ENCODE results near the gene LPCAT1.

DNA sequence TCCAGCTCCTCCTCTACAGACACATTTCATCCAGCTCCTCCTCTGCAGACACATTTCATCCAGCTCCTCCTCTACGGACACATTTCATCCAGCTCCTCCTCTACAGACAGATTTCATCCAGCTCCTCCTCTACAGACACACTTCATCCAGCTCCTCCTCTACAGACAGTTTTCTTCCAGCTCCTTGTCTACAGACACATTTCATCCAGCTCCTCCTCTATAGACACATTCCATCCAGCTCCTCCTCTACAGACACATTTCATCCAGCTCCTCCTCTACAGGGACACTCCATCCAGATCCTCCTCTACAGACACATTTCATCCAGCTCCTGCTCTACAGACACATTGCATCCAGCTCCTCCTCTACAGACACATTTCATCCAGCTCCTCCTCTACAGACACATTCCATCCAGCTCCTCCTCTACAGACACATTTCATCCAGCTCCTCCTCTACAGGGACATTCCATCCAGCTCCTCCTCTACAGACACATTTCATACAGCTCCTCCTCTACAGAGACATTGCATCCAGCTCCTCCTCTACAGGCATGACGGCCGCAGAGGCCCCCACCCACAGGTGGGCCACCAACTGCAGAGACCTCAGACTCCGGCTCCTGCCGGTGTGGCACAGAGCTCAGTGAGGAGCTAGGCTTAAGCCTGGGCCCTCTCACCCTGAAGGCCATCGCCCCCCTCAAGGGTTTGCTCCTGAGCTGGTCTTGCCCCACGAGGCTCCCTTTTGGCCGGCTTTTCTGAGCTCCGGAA lies 16.2 kb downstream of the CLPTM1L start:
- PRO-cap, 2 experiments = no peak in any of the 2 experiments

DNA sequence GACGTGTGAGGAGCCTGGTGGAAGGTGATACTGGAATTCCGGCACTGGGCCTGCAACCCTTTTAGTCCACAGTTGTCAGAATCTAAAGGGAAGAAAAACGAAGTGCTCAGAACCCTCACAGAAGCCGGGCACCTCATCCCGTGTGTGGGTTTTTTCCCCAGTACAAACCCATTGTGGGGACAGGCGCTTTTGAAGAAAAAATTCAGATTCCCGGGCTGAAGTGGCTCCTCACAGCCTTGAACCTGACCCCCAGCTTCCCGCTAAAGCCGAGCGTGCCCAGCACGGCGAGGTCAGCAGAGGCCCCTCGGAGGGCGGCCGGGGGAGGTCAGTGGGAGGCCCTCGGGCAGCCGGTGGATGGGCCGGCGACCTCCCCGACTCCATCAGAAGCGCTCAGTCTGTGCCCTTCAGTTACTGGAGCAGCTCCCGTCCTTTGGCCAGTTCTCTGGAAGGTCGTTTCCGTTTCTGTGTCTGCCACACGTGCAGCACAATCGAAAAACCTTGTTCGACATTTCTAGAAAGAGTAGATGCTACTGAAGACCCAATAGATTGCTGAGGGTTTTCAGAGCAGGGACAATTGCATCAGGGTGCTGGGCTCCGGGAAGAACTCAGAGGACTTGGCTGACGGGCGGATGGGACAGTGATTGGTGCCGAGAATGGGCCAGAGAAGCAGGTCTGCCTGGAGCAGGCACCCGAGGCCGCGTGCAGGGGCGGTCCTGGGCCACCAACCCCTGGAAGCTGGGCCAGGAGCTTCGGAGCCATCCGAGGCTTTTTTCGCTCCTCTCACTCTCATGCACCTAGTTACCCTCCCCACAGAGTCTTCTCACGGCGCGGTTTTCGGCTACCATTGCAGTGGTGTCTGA lies 682 bp upstream of the CLPTM1L start:
- PRO-cap, 2 experiments = no peak in any of the 2 experiments

GRCh38 chr5:1385505-1386816 lies 41.1 kb upstream of the CLPTM1L start:
- PRO-cap, 2 experiments = peak in 2 of 2 experiments; most common plus-strand start chr5:1385963 (in 1); most common minus-strand start chr5:1386399 (in 2)

- PRO-cap, 2 experiments = no peak in any of the 2 experiments
Measured at GRCh38 chr5:1461408-1462028, 16.3 kb upstream of the SLC6A3 start.

DNA sequence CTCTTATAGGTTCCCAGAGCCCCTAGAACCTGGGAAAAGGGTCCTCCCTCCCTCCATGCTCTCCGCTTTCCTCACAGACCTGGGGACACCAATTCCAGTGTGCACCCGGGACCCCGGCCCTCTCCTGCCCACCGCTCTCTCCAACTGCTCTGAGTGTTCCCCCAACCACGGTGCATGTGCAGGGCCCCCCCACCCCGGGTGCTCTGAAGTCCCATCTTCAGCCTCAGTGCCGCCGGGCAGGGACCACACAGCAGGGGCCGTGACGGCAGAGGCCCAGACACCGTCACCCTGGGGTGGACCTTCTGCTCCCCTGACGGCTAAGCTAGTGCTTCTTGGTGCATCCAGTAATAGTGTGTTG lies 36.0 kb upstream of the SLC6A3 start:
- PRO-cap, 2 experiments = no peak in any of the 2 experiments

- PRO-cap, 2 experiments = no peak in any of the 2 experiments
Measured at GRCh38 chr5:1488665-1489356, 34.9 kb downstream of the LPCAT1 start.

DNA sequence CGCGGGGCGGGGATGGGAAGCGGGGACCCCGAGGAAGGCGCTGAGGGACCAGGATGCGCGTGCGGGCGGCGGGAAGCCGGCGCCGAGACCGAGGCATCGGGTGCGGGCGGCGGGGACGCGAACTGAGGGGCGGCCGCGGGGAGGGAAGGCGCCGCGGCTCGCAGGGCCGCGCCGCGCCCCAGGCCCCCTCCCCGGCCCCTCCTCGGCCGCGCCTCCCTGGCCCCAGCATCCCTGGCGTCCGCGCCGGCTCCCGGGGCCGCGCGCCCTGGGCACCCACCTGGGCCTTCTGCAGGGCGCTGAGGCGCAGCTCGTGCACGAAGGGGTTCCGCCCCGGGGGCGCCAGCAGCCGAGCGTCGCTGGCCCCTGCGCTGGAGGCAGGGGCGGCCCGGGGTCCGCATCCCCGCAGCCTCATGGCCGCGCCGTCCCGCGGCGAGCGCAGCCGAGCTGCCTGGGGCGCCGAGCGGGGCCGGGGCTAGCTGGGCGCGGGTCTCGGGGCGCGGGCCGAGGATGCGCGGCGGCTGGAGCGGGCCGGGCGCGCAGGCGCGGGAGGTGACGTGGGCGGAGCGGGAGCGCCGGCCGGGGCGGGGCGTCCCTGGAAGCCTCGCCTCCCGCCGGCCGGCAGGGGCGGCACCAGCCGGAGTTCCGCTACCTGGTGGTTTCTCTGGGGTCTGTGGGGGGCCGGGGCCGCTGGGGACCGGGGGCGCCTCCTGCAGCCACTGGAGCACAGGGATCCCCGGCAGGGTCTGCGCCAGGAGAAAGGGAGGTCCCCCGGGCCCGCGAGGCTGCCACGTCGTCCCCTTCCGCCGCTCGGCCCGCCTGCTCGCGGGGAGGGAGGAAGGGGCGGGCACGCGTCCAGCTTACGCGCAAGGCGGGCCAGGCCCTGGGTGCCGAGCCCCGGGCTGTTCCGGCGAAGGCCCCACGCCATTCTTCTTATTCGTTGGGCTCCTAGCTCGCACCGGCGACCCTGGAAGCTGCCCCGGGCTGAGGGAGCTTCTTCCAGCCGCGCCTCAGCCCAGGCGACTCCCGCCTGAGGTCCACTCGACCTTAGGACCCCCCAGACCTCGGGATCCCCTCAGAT lies at the start of gene LPCAT1:
Gene LPCAT1, minus strand, starts transcription at position 528 of the 1,078 bp plus-strand sequence.
- PRO-cap, 2 experiments = peak in 2 of 2 experiments; most common plus-strand start position 601 of the sequence (in 1); most common minus-strand start position 818 of the sequence (in 2)

DNA sequence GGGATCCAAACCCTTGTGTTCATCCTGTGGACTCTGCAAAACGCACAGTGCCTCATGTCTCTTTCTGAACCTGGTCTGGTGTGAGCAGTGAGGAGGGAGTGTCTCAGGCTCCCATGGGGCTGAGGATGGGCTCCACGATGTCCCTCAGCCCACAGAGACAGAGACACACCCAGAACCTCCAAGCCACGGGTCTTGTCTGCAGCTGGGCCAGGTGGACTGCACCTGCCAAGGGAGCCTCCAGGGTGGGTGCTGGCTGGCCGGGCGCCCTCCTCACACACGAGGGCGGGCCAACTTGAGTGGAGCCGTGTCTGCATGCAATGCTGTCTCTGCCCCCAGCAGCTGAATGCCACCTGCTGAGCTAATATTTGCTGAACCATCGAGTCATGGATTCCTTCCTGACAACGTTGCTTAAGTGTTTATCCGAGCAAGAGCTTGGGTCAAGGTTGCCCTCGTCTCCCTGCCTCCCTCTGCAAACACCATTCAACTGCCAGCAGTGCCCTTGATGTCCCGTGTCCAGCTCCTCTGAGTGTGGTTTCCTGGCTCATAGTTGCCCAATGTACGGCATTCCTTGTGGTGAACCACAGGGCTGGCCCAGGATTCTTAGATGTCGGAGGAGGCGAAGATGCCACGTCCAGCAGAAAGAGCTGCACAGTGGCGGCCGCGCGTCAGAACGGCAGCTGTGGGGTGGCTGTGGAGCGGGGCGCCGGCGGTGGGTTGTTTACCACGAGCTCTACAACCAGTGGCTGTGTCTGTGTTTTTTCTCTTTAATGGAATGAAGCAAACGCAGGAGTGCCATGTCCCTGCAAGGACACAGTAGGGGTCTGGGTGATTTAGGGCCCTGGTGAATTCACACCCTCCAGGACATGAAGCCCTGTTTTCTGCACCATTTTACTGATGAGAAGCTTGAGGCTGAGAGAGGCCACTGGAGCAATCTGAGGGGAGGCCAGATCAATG lies 31.6 kb upstream of the LPCAT1 start:
- PRO-cap, 2 experiments = no peak in any of the 2 experiments

GRCh38 chr5:1563751-1564828 lies 40.3 kb upstream of the LPCAT1 start:
- PRO-cap, 2 experiments = no peak in any of the 2 experiments

DNA sequence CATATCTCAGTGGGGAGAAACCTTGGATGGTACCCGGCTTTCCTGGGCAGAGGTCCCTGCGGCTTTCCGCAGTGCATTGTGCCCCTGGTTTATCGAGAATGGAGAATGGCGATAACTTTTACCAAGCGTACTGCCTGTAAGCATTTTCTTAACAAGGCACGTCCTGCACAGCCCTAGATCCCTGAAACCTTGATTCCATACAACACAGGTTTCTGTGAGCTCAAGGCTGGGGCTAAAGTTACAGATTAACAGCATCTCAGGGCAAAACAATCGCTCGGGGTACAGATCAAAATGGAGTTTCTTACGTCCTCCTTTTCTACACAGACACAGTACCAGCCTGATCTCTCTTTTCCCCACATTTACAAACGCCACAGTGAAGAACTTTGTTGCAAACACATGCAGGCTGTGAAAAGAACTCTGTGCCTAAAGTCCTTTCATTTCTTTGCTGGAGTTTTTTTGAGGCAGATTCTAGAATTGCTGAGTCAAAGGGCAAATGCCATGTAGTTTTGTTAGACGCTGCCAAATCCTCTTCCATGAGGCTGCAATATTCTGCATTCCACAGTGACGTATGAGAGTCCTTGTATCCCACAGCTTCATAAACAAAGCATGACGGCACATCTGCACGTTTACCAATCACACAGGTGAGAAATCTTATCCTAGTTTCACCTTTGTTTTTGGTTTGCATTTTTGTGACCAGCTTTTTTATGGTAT lies 44.4 kb upstream of the LPCAT1 start:
- PRO-cap, 2 experiments = no peak in any of the 2 experiments

DNA sequence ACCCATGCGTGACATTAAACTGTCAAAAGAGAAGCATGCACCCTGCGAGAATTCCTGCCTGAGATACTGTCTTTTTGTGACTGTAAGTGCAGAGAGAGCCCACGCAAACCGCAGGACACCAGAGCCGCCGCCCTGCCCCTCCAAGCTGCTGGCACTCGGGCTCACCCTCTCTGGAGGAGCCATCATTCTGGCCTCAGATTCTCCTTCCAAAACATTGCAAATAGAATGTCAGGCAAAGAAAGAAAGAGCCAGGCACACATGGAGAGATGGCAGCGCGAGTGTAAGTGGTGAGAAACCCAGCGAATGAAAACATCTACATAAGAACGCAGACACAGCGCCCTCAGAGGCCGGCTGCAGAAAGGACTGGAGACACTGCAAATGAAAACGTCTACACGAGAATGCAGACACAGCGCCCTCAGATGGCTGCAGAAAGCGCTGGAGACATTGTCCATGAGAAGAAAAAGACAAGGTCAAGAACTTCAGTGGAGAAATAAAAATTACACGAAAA lies 117.7 kb upstream of the LPCAT1 start:
- PRO-cap, 2 experiments = no peak in any of the 2 experiments

DNA sequence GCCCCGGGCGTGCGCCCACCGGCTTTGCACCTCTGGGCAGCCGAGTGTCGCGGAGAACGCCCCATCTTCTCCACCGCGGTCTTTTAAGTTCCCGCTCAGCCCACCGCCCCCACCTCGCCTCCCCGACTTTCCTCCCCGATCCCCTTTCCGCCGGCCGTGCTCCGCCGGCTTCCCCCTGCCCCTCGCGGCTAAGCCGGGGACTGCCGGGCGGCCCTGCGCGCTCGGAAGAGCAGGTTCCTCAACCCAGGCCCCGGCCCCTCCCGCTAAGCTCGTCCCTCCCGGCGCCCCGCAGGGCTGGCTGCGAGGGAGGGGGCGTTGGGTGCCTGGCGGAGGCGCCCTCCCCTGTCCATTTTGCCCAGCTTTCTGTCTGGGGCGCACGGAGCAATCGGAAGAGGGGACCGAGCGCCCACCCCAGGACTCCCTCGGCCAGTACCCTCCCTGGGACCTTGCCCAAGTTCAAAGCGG lies 925 bp upstream of the IRX4 start:
- PRO-cap, 2 experiments = no peak in any of the 2 experiments

- PRO-cap, 2 experiments = no peak in any of the 2 experiments
Measured at GRCh38 chr5:2388407-2388804, 363.1 kb downstream of the IRX2 start.

DNA sequence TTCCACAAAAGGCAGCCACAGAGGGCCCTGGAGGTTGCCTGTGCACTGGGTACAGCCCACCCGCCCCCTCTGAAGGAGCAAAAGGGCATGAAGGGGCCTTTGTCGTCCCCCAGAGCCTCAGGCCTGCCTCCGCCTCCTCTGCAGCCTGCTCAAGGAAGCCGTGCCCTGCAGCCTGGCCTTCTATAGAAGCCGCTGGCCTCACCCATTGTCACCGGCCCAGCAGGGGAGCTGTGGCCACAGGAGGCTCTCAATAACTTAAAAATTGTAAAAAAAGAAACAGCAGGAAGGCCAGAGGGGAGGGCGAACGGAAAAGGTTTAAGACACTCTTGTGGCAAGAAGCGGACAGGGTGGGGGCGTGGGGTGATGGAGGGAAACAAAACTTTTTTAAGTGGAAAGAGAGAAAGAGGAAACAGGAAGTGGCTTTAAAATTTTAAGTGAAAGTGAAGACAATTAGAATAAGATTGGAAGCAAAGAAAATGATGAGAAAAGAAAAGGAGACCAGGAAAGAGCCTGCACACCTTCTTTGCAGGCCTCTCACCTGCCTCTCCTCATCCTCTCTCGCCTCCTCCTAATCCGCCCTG lies 213.2 kb downstream of the IRX2 start:
- PRO-cap, 2 experiments = no peak in any of the 2 experiments

GRCh38 chr5:2749174-2749920 lies 2.1 kb downstream of the IRX2 start:
- PRO-cap, 2 experiments = no peak in any of the 2 experiments

DNA sequence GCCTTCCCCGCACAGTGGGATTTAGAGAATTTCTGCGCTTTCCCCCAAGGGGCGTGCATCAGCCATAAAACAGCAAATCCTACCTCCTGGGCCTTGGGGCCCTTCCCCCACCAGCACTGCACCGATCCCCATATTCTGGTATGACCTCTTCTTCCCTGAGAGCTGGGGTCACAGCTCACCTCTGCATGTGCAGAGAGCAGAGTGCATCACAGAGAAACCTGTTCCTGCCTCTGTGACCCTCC lies 308.3 kb upstream of the IRX1 start:
- PRO-cap, 2 experiments = peak in 1 of 2 experiments; most common minus-strand start position 129 of the sequence (in 1)

DNA sequence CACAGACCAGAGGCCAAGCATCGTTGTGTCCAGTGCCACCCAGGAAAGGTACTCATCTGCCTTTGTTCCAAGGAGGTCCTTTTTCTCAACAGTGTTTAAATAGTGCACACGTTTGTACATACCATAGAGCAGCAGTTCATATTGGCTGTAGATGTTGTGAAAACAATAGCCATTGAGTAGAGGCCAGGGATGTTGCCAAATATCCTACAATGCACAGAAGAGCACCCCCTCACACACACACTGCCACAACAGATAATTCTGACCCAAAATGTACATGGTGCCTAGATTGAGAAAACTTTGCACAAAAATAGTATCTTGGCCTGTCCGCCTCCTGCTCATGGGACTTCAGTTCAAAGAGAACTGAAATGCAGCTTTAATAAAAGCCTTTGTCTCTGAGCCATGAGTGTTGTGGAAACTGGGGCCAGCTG lies 45.6 kb downstream of the MED10 start:
- PRO-cap, 2 experiments = no peak in any of the 2 experiments

- PRO-cap, 2 experiments = no peak in any of the 2 experiments
Measured at GRCh38 chr5:6372509-6373090, 5.7 kb downstream of the MED10 start.

- PRO-cap, 2 experiments = no peak in any of the 2 experiments
Measured at GRCh38 chr5:6582918-6584078, 49.5 kb downstream of the NSUN2 start.

GRCh38 chr5:6704193-6705105 lies 8.8 kb upstream of the TENT4A start:
- PRO-cap, 2 experiments = no peak in any of the 2 experiments